HT1080 (cell line): Measurements from ENCODE around the genes OR13H1, STK26, MBNL3, SMIM10 and SMIM10L2A.

DNA sequence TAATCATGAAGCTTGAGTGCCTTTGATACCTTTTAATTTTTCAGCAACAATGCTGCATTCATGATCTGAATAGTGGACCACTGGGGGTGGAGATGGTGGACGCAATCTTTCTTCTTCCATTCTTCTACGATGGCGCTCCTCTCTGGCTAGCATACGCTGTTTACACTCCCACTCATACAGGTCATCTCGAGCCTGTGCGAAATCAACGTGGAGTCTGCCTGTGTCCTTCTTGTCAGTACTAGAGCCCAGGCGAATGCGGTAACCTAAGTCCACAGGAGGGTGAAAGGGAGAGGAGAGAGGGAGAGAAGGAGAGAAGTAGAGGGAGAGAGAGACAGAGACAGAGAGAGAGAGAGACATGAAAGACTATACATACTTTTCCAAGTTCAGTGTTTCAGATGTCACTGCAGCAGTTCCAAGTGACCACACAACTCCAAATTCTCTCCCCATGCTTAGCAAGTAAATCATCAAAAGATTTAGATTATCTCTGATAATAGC lies 233.0 kb downstream of the ENOX2 start:
RAMPAGE:
- cytosol, long total RNA: no peak
- long total RNA: no peak
- nucleus, long total RNA: no peak

GRCh38 chrX:131278922-131279340 lies 10.2 kb downstream of the IGSF1 start:
RAMPAGE:
- cytosol, long total RNA: no peak
- long total RNA: no peak
- nucleus, long total RNA: no peak

DNA sequence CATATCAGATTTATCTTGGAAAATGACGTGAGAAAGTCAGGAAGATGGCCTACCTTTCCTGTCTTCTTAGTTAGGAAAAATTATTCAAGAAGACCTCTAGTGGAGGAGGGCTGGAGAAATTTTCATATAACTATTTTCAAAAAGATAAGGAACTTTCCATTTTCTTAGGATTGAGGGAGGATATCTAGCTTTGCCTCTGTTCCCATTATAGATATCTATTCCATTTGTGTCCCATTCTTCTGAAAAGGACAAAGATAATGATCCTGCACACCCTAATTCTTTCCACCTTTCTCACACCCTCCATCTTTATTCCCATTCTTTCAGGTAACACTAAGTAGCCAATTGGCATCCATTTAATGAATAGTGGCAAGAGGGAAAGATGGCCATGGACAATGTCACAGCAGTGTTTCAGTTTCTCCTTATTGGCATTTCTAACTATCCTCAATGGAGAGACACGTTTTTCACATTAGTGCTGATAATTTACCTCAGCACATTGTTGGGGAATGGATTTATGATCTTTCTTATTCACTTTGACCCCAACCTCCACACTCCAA lies at the start of gene OR13H1:
Gene OR13H1, plus strand, starts transcription at position 380 of the 554 bp plus-strand sequence.
RAMPAGE:
- cytosol, long total RNA: no peak
- long total RNA: no peak
- nucleus, long total RNA: no peak

RAMPAGE:
- cytosol, long total RNA: start-site peak on the plus strand at chrX:132023222-132023316, 301 and 81 reads in 2 replicates
- long total RNA: start-site peak on the plus strand at chrX:132023212-132023305, 139 reads
- nucleus, long total RNA: start-site peak on the plus strand at chrX:132023222-132023281, 53 and 25 reads in 2 replicates
Measured at GRCh38 chrX:132022645-132023423, at the start of gene STK26. Gene STK26, plus strand, starts transcription at chrX:132023302.

RAMPAGE:
- cytosol, long total RNA: no peak
- long total RNA: no peak
- nucleus, long total RNA: no peak
Measured at GRCh38 chrX:132432950-132433495, 55.8 kb downstream of the MBNL3 start.

RAMPAGE:
- cytosol, long total RNA: no peak
- long total RNA: no peak
- nucleus, long total RNA: no peak
Measured at GRCh38 chrX:132488589-132489214, at the start of gene MBNL3. Gene MBNL3, minus strand, starts transcription at chrX:132489038.

RAMPAGE:
- cytosol, long total RNA: no peak
- long total RNA: no peak
- nucleus, long total RNA: no peak
Measured at GRCh38 chrX:132491096-132491706, 2.4 kb upstream of the MBNL3 start.

RAMPAGE:
- cytosol, long total RNA: no peak
- long total RNA: no peak
- nucleus, long total RNA: no peak
Measured at GRCh38 chrX:132565117-132565568, 76.3 kb upstream of the MBNL3 start.

DNA sequence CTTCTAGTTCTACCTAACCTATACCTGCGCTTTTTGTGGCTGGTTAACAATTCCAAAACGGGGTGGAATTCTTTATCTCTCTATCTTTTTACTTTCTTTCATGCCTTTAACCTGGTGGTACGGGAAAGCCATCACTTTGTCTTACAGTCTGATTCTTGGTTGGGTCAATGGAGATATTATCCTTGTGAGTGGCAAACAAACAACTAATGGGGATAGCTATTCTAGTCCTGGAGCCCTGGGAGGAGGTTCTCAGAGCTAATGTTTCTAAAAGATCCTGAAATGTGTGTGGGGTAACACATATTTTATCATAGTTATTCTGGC lies 159.8 kb upstream of the MBNL3 start:
RAMPAGE:
- cytosol, long total RNA: no peak
- long total RNA: no peak
- nucleus, long total RNA: no peak

GRCh38 chrX:133649443-133650117 lies 234.3 kb upstream of the GPC4 start:
RAMPAGE:
- cytosol, long total RNA: no peak
- long total RNA: no peak
- nucleus, long total RNA: no peak

DNA sequence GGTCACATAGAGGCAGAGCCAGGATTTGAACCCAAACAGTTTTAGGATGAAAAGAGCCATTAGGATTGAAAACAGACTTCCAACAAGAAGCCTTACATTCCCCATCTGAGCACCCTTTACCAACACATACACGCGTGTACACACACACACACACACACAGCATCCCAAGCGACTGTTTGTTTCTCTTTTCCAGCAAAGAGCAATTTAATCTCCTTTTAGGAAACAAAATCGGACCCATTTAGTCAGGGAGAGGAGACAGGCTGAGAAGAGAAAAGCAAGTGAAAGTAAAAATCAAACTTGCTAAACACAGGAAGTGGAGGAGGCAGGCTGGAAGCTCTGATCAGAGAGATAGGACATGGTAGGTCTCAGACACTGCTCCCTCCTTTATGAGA lies 62.4 kb downstream of the GPC3 start:
RAMPAGE:
- cytosol, long total RNA: no peak
- long total RNA: no peak
- nucleus, long total RNA: no peak

DNA sequence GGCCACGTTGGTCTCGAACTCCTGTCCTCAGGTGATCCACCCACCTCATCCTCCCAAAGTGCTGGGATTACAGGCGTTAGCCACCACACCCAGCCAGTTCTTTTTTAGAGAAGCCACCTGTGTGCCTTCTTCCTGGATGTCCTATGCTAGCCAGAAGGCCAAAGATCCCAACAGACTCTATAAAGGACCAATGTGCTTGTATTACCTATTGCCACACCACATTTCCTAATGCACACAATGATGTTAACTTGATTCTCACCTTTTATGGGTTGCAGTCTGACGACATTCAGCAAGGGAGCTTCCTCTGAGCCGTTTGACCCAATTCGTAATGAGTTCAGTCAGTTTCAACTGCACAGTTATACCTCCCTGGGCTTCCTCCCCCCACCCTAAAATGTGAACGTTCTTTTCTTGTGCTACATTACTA lies 14.7 kb upstream of the GPC3 start:
RAMPAGE:
- cytosol, long total RNA: no peak
- long total RNA: no peak
- nucleus, long total RNA: no peak

GRCh38 chrX:134460944-134461190 lies 902 bp downstream of the HPRT1 start:
RAMPAGE:
- cytosol, long total RNA: no peak
- long total RNA: no peak
- nucleus, long total RNA: no peak

DNA sequence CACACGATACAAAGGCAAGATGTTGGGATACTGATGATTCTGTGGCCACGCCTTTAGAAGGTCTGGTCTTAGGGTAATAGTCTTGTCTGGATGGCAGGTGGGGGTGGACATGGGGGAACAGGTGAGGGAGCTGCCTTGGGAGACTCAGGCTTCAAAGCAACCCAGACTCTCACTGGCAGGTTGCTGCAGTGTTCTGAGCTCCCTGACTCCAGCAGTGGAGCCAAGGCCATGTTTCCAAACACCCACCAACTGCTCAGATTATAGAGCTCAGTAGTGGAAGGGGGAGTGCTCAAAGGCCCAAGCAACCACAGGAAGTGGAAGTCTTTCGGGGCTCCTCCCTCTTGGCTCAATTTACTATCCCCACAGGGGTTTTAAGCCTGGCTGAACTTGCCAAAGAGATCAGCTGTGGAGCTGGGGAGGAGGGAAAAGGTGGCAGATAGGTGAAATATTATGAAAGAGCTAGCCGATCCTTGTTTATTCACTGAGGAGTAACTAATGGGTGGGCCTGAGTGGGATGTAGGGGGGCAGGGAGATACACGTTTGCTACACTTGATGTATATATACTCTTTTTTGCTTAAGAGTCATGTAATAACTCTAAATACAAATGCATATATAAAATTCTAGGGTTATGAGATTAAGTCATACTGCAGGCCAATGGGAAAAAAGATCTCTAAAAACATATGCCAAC lies 82.5 kb downstream of the HPRT1 start:
RAMPAGE:
- cytosol, long total RNA: no peak
- long total RNA: no peak
- nucleus, long total RNA: no peak

GRCh38 chrX:134990614-134991581 lies at the start of gene SMIM10:
Gene SMIM10, plus strand, starts transcription at chrX:134990991.
RAMPAGE:
- cytosol, long total RNA: no peak
- long total RNA: no peak
- nucleus, long total RNA: no peak

GRCh38 chrX:134995922-134996530 lies 5.2 kb downstream of the SMIM10 start:
RAMPAGE:
- cytosol, long total RNA: no peak
- long total RNA: no peak
- nucleus, long total RNA: no peak

RAMPAGE:
- cytosol, long total RNA: no peak
- long total RNA: no peak
- nucleus, long total RNA: no peak
Measured at GRCh38 chrX:135003802-135004931, 13.4 kb downstream of the SMIM10 start.

GRCh38 chrX:135345308-135345847 lies 782 bp downstream of the ZNF449 start:
RAMPAGE:
- cytosol, long total RNA: no peak
- long total RNA: no peak
- nucleus, long total RNA: no peak

GRCh38 chrX:135421416-135422634 lies at the start of gene SMIM10L2A:
Gene SMIM10L2A, plus strand, starts transcription at chrX:135421944.
RAMPAGE:
- cytosol, long total RNA: no peak
- long total RNA: no peak
- nucleus, long total RNA: no peak

RAMPAGE:
- cytosol, long total RNA: no peak
- long total RNA: no peak
- nucleus, long total RNA: no peak
Measured at GRCh38 chrX:135974357-135974896, 639 bp upstream of the MMGT1 start.